Left lung (tissue), 1 donor: ENCODE measurements around a stretch of chr3.

- PRO-cap: no peak
Observed at GRCh38 chr3:20141684-20142525, 44.1 kb downstream of the SGO1 start.

- PRO-cap: no peak
Observed at GRCh38 chr3:21542456-21542899, 208.5 kb downstream of the ZNF385D start.

- PRO-cap: no peak
Observed at GRCh38 chr3:23349898-23350961, 147.1 kb downstream of the UBE2E2 start.

DNA sequence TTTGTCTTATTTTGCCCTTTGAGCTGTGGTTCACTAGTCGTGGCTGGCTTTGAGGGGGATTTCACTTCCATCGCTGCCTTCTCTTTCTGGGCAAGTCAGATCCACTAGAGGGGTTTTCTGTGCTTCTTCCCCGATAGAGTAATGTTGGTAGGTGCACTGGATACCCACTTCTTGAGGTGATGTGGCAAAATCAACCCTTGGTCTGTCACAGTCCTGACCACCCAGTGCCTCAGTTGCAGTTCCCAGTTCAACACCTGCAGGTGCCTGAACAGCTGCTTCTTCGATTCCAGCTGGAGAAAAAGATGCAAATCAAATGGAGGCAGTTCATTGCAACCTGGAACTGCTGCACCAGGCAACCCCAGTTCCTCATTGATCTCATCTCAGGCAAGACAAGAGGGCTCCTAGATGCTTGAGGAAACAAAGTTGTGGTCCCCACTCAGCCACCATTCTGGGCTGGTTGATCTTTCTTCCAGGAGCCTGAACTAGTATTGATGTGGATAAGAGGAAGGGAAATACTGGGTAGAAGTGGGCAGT is 186.6 kb downstream of the UBE2E2 start:
- PRO-cap: no peak

GRCh38 chr3:23659256-23659619 is 146.5 kb upstream of the UBE2E1 start:
- PRO-cap: no peak

- PRO-cap: no peak
Observed at GRCh38 chr3:23750812-23751898, 54.6 kb upstream of the UBE2E1 start.

GRCh38 chr3:23975063-23975316 is 29.9 kb downstream of the NR1D2 start:
- PRO-cap: no peak

GRCh38 chr3:23981886-23982257 is 36.8 kb downstream of the NR1D2 start:
- PRO-cap: no peak

GRCh38 chr3:24255437-24255949 is 239.2 kb downstream of the THRB start:
- PRO-cap: no peak

GRCh38 chr3:24478358-24479055 is 16.1 kb downstream of the THRB start:
- PRO-cap: no peak

DNA sequence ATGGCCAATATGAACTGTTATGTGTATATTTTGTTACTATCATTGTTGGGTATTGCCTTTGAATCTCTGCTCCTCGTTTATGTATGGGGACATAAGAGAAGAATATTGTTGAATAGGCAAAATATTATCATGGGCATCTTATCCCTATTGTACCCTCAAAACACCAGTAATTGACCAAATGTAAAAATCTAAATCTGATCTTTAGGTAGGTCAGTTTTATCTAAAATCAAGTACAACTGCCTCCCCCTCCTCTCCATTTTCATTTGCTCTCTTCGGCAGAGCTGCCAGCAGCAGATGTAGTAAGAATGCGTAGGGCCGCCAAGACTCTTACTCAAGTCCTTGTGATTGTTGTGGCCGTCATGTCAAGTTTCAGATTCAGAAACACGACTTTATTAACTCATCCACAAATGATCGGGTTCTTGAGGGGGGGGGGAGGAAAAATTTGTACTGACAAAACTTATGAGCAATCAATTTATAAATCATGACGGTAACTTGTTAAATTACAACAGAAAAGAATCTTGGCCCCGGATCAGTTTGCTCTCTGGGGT is 106.8 kb upstream of the THRB start:
- PRO-cap: no peak

- PRO-cap: no peak
Observed at GRCh38 chr3:24810301-24810998, 315.8 kb upstream of the THRB start.

DNA sequence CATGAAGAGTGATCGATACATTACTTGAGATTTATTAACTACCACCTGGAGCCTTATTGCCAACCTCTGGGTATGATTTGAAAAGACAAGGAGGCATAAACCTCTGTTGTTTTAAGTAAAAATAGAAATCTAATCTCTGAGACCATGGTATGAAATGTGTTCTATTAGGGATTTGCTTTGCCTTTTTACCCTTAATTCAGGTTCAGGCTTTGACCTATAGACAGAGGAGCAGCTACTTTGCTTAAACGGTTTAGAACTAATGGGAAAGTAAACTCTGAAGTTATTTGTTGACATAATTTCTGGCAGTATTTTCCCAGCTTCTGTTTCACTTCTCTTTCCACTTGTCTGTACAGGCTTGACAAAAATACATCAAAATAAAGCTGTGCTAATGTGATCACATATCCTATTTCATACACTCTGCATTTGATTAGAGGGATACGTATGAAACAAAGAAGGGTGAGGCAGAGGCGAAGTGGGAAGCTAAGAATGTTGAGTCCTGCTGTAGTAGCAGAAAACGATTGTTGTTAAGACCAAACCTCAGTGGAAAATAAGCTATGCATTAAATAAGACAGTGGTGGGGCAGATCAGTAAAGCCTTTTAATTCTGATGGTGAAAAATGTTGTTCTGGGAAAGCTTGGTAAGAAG is 389.2 kb upstream of the RARB start:
- PRO-cap: no peak

DNA sequence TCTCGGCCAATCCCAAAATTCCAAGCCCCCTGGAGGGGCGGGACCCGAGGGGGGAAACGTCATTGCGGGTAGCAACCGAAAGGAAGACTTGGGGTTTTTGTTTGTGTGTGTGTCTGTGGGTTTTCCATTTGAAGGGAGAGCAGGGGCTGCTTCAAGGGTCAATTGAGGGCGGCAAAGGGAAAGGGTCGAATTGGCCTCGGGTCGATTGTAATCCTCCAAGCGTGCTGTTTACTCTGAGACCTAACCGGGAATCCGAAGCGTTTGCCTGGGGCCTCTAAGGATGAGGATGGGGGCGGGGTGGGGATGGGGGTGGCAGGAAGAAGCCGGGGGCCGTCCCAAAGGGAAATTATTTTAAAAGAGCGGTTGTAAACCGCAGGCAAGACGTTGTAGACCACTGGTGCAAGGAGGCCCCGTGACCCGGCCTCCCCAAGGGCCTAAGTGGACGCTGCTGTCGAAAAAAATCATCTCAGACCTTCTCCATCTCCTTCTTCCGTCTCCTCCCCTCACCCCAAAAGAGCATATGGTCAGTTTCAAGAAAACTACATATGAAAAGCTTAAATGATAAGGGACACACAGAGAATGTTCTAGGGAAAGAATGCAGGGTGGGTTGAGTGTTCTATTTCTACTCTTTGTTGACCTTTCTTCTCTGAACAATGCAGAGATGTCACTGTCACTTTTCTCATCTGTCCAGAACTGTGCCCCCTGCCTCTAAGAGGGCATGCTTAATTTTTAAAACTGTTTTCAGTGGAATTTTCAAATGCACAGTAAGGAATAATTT is 484 bp upstream of the TOP2B start:
- PRO-cap: bidirectional peak, plus-strand start at position 128 of the sequence, minus-strand start outside the sequence; bidirectional peak, plus-strand start at position 354 of the sequence, minus-strand start at position 252 of the sequence

- PRO-cap: no peak
Observed at GRCh38 chr3:26011000-26011372, 221.1 kb downstream of the OXSM start.

DNA sequence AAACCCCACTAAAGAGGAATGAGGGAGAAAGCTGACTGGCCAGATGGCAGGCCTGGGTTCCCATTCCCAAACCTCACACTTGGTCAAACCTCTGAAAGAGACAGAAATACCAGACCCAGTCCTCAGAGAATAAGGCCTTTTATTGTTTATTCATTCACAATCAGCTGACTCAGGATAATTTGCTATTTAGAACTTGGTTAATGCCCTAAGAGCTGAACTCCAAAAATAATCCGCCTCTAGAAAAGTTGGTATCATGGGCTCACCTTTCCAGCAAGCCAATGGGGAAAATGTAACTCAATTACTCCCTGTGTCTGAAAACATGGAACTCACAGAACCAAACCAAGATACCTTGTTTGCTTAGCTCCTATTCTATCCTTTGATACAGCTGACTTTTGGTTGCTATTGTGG is 145.7 kb downstream of the LRRC3B start:
- PRO-cap: no peak

GRCh38 chr3:27027097-27027494 is 342.1 kb downstream of the NEK10 start:
- PRO-cap: no peak

- PRO-cap: no peak
Observed at GRCh38 chr3:27345399-27346655, 23.4 kb downstream of the NEK10 start.

DNA sequence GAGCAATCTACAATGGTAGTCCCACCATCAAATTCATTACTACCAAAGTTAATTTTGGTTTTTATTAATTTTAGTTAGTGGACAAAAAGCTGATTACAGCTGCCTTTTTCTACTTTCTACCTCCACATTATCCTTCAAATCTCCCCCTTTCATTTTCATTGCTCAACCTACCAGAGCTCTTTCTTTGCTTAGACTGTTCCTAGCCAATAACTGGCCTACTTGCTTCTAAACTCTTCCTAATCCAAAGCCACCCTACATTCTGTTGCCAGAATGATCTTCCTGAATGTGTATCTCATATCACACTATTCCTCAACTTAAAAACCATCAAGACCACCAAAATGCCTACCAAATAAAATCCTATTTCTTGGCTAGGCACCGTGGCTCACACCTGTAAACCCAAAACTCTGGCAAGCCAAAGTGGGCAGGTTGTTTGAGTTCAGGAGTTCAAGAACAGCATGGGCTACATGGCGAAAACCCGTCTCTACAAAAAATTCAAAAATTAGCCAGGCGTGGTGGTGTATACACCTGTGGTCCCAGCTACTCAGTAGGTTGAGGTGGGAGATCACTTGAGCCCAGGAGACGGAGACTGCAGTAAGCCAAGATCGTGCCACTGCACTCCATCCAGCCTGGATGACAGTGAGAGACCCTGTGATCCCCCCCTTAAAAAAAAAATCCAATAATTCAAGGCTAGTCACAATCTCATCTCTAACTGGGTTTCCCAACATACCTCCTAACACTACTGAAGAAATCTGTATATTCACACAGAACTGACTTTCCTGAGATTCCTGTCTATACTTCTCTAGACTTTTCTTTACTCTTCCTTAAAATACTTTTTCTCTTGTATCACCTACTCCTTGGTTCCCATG is 48.8 kb downstream of the SLC4A7 start:
- PRO-cap: no peak

GRCh38 chr3:27483677-27484305 is 393 bp downstream of the SLC4A7 start:
- PRO-cap: bidirectional peak, plus-strand start at chr3:27483962, minus-strand start at chr3:27483848; unidirectional peak, minus-strand start at chr3:27484177; unidirectional peak, minus-strand start at chr3:27484216